ENCODE results near the genes UBASH3B, CRTAM, GRAMD1B, OR4D5, OR6T1 and OR10G6.

- PRO-cap, 2 experiments = no peak in any of the 2 experiments
These were observed 43.2 kb upstream of the BLID start for GRCh38 chr11:122159046-122159818.

- PRO-cap, 2 experiments = no peak in any of the 2 experiments
These were observed 81.0 kb upstream of the BLID start for GRCh38 chr11:122196833-122197646.

DNA sequence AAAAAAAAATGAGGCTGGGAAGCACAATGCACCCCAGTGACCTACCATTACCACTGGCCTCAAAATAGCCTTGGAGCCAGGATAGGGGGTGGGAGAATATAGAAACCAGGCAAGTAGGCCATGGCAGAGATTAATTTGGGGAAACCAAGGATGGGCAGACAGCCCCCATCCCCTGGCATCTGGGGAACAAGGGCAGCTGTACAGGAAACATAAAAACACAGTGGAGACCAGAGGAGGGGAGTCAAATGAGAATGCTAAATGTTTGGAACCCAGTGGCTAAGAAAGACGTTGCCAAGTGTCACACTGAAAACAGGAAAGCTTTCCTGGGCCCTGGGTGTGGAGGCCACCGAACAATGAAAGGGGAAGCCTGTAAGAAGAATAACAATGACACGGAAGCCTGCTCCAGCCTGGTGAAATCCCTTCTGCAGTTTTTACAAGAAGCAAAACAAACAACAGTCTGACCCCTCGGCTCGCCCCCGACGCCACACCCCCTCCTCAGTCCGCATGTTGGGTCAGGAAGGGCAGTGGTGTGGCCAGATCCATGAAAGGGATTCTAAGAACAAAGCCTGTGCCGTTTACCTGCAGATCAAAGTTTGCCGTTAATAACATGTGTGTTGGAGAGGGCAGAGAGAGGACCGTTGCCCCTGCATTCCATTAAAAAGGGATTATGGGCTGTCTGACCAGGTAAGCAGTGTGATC lies 113.5 kb upstream of the BLID start:
- PRO-cap, 2 experiments = no peak in any of the 2 experiments

GRCh38 chr11:122336839-122337053 lies 220.7 kb upstream of the BLID start:
- PRO-cap, 2 experiments = no peak in any of the 2 experiments

DNA sequence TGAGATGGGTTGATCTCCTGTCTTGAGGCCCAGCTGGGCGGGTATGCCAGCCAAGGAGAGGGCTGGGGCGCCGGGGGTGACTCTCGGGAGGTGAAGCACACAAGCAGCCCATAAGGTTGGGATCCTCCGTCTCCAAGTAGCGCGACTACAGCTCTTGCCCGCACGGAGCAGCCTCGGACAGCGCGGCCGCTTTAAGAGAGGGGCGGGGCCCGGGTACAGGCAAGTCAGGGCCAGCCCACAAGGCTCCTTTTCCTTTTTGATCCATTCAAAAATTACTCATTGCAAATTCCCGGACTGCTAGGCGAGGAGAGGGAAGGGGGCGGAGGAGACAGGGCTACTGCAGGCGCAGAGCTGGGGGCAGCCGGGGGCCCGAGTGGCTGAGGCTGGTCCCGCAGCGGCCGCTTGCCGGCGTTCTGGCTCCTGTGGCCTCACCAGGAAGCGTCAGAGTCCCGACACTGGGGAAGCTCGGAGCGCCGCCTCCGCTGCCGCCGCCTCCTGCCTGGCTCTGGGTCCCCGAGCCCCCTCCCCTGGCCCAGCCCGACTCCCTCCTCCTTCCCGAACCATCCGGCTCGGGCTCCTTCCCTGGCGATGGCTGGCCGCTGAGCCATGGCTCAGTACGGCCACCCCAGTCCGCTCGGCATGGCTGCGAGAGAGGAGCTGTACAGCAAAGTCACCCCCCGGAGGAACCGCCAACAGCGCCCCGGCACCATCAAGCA lies at the start of gene UBASH3B:
UBASH3B (plus strand) TSS at position 279 of the 716 bp plus-strand sequence.
- PRO-cap, 2 experiments = peak in 2 of 2 experiments; most common plus-strand start position 279 of the sequence (in 2); most common minus-strand start position 415 of the sequence (in 2)

- PRO-cap, 2 experiments = no peak in any of the 2 experiments
These were observed 88.0 kb downstream of the UBASH3B start for GRCh38 chr11:122743536-122743886.

- PRO-cap, 2 experiments = no peak in any of the 2 experiments
These were observed 90.5 kb downstream of the UBASH3B start for GRCh38 chr11:122745821-122746631.

DNA sequence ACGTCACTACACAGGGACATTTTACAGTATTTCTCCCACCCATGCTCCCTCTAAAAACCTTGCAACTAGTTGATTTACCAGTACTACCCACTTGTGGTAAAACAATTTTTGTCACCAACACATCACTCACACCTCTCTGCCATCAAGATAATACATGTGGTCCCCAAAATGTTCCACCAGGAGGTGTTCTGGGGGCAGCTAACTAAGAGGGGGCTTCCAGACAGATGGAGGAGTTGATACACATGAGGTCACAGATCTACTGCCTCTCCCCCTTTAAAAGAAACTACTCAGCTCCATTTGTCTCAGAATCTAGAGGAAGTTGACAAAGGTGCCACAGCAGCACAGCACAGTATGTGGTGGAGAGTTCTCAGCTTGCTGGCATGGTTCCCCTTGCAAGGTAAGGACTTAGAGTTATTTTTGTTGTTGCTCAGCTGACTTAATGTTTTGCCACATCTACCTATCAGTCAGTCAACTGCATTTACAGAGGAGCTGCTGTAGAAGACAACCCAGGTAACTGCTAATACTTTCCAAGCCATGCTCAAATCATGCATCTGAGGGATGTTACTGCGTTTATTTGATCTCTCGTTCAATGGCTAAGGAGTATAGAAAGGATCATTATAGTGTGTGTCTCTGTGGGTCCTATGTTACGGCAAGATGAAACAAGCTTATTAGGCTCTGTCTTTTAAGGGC lies at the start of gene CRTAM:
CRTAM (plus strand) TSS at position 305 of the 690 bp plus-strand sequence.
- PRO-cap, 2 experiments = no peak in any of the 2 experiments

DNA sequence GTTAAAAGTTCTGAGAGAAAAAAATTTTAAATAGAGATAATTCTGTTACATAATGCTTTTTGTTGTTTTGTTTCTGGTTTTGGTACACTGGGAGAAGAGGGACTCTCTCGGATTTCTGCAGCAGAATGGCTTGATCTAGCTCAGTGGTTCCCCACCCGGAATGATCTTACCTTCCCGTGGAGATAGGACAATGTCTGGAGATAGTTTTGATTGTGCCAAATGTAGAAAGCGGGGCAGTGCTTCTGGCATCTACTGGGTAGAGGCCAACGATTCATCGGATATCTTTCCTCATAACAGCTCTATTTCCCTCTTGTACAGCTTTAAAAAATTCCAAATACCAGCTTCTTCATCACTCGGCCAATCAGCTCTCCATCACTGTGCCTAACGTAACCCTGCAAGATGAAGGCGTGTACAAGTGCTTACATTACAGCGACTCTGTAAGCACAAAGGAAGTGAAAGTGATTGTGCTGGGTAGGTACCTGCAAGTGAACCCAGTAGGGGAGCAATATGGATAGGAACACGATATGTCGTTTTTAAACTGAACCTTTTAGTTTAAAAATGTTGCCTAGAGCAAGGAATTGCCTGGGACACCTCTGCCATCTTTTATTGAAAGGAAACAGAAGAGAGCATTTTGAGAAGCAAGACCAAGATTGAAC lies 13.2 kb downstream of the CRTAM start:
- PRO-cap, 2 experiments = no peak in any of the 2 experiments

- PRO-cap, 2 experiments = no peak in any of the 2 experiments
These were observed 20.4 kb upstream of the JHY start for GRCh38 chr11:122862091-122862568.

DNA sequence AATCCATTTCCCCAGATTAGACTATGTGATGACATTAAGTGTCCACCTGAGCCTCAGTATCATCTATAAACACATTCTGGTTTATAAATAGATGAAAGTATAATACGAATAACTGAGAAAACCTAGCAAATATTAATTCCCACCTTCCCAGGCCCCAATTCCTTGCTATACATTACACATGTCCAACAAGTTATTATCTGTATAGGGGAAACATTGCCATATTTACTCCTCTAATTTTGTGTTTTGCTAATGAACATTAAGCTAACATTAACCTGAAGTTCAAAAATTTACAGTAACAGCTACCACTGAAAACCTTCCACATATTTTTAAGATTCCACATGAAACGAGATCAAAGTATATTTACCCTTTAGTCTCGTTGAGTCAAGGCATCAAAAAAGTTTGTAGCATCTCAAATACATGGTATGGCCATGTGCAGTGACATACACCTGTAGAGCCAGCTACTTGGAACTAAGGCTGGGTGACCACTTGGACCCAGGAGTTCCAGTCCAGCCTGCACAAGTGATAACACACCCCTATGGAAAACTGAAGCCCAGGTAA lies 6.0 kb downstream of the HSPA8 start:
- PRO-cap, 2 experiments = no peak in any of the 2 experiments

- PRO-cap, 2 experiments = peak in 2 of 2 experiments; most common plus-strand start chr11:123062341 (in 2); most common minus-strand start chr11:123062992 (in 2)
These were observed 649 bp upstream of the HSPA8 start for GRCh38 chr11:123062258-123063312.

DNA sequence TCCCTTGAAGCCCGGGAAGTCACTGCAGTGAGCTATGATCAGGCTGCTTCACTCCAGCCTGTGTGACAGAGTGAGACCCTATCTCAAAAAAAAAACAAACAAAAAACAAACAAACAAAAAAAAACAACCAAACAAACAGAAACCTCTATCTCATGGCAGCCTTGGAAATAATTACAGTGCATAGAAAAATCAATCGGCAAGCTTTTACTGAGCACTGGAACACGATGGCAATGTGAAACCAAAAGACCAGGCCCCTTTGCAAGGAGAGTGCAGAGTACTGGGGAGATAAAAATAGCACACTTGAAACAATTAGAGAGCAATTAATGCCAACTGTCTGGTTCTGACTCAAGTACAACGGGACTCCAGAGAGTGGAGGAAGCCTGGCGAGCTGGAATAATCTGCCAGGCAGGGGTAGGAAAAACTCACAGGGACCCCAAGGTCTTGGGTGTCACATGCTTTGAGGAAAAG lies 112.9 kb upstream of the CLMP start:
- PRO-cap, 2 experiments = peak in 2 of 2 experiments; most common plus-strand start position 365 of the sequence (in 2); most common minus-strand start position 223 of the sequence (in 2)

GRCh38 chr11:123429746-123430756 lies at the start of gene GRAMD1B:
Gene GRAMD1B, plus strand, starts transcription at chr11:123430269.
- PRO-cap, 2 experiments = peak in 2 of 2 experiments; most common plus-strand start chr11:123430152 (in 2)

DNA sequence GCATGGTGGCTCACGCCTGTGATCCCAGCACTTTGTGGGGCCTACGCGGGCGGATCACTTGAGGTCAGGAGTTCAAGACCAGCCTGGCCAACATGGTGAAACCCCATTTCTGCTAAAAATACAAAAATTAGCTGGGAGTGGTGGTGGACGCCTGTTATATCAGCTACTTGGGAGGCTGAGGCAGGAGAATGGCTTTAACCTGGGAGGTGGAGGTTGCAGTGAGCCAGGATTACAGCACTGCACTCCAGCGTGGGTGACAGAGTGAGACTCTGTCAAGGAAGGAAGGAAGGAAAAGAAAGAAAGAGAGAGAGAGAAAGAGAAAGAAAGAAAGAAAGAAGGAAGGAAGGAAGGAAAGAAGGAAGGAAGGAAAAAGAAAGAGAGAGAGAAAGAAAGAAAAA lies 35.9 kb downstream of the GRAMD1B start:
- PRO-cap, 2 experiments = no peak in any of the 2 experiments

DNA sequence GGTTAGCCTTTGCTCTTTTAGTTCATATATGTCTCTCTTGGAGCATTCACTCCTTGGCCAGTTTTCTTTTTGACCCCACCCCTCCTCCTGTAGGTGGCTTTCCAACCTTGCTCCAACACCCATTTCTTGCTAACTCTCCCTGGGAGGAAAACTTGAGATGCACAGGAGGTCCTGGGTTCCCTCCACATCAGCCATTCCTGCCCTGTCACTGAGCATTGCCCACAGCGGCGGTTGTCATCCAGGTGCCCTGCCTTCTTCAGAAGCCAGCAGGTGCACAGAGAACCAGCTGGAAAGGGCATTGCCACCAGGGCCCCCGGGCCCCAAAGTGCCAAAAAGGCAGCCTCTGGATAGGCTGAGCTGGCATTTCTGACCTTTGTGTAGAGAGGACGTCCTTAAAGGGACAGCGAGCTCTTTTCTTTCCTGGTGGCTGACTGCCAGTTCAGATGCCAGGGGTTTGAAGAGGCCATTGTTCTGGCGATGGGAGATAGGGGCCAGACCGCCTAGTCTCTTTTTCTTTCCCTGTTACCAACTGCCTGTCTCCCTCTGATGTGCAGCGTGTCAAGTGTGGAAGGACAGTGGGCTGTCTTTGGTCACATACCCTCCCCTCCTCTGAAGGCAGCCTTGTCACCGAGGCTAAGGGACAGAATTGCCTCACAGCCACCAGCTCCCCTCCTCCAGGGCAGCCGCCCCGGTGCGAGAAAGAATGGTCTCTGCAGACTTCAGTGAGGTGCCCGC lies 109.8 kb downstream of the SCN3B start:
- PRO-cap, 2 experiments = no peak in any of the 2 experiments

DNA sequence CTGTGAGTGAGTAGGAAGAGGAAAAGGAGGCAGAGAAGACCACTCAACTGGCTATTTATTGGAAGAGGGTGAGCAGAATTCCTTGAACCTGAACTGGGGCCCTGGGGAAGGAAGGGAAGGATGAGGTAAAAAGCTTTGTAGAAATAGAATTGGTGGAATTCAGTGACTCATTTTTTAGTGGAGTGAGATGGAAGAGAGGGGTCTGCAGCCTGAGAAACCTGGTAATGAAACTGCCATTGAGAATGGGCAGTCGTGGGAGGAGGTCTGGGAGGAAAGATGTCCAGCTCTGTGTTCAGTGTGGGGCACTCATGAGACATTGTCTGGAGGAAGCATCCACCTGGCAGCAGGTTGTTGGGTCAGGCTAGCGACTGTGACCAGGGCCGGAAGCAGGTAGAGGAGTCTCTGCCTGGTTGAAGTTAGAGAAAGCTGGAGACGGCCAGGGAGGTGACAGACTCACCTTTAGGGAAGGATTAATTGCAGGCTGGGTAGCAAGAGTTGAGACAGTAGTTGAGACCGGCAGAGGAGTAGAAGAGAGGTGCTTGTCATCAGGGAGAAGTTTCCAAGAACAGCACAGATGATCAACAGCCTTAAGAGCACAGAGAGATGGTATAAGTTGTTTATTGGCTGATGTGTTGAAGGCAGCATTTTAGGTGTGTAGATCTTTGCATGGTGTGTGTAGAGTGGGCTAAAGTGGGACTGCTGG lies 79.9 kb downstream of the SCN3B start:
- PRO-cap, 2 experiments = no peak in any of the 2 experiments

DNA sequence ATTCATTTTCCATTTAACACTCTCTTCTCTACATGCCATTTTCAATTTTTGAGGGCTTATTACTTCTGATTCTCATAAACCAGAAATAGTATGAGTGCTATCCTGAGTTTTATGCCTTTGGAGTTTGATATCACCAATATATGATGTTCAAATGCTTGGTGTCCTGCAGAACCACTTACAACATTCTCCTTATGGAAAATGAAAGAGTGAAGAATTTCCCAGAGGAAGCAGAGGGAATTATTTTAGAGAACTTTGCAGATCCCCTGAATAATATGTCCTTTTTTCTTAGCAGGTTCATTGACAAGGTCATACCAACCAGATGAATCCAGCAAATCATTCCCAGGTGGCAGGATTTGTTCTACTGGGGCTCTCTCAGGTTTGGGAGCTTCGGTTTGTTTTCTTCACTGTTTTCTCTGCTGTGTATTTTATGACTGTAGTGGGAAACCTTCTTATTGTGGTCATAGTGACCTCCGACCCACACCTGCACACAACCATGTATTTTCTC lies at the start of gene OR4D5:
OR4D5 (plus strand) TSS at position 320 of the 505 bp plus-strand sequence.
- PRO-cap, 2 experiments = no peak in any of the 2 experiments

- PRO-cap, 2 experiments = no peak in any of the 2 experiments
These were observed at the start of gene OR6T1 for GRCh38 chr11:123943729-123944117. Gene OR6T1, minus strand, starts transcription at chr11:123943838.

DNA sequence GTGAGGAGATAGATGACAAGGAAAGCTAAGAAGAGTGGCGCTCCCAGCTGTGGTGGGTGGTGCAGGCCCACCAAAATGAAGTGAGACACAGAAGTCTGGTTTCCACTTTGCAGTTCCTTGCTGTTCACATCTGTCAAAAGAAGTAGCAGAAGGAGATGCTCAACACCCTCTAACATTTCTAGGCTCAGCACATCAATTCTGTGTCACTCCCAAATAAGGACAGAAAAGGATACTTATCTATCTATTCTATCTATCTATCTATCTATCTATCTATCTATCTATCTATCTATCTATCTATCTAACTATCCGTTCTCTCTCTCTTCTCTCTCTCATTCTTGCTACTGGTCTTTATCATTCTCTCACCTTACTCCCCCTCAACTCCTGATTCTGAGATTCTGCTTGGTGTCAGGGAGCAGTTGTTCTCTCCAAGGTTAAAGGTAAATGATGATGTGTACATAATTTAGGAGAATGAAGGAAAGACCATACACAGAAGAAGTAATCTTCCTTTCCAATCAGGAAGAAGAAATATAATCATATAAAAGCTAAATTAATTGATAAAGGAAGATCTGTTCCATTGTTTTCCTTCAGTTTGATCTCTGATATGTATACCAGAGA lies at the start of gene OR10G6:
OR10G6 (minus strand) TSS at position 176 of the 615 bp plus-strand sequence.
- PRO-cap, 2 experiments = no peak in any of the 2 experiments

Measured in right ventricle myocardium (tissue), 1 donor.